Sternocleidomastoid (tissue), 1 donor: ENCODE data around the genes TAF5L and COG2.

GRCh38 chr1:229223391-229224013, 47.4 kb upstream of the RAB4A start:
- PRO-cap: no peak

- PRO-cap: no peak
Observed at GRCh38 chr1:229253186-229253624, 17.7 kb upstream of the RAB4A start.

GRCh38 chr1:229270397-229270901, 462 bp upstream of the RAB4A start:
- PRO-cap: no peak

- PRO-cap: no peak
Observed at GRCh38 chr1:229274766-229275528, 4.0 kb downstream of the RAB4A start.

DNA sequence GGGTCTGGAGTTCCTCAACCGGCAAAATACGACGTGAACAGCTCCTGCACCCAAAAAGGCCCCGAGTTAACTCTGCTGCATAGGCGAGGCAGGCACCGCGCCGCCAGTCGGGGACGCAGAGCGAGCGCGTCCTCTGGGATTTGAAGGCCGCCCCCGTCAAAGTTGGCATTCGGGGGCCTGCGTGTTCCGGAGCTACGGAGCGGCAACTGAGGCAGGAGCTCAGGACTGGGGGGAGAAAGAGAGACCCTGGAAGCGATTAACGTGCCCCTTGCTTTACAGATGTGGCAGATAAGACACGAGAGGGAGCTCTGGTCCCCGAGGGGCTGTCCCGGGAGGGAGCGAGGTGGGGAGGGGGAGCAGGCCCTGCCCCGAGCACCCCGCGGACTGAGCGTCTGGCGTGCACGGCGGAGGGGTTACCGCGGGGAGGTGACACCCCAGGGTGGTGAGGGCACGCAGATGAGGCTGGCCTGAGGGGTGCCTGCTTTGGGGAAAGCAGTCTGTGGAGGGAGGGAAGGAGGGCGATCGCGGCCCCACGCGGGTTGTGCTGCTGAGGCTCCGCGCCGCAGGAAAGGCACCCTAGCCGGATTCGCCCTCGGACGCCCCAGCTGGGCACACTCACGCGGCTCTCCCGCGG, 26.6 kb downstream of the ACTA1 start:
- PRO-cap: no peak

GRCh38 chr1:229525806-229526323, 17.7 kb upstream of the NUP133 start:
- PRO-cap: no peak

DNA sequence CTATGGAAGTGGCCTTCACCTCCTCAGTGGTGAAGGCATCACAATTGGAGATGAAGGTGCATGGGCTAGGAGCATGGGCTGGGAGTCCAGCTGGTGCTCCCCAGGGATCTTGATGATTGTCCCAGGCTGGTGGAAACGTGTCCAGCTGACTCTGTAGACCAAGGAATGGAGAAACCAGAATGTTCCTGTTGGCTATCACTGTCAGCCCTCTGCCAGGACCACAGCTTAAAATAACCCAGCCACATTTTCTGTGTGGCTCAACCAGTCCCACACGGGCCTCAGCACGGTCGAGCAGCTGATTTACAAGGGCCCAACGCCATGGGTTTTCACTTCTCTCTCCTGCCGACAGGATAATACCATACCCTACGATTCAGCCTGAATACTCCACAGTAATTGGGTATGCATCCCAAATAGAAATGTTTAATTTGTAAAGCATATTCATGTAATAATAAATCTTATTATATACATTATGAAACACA, 28.6 kb downstream of the TAF5L start:
- PRO-cap: no peak

DNA sequence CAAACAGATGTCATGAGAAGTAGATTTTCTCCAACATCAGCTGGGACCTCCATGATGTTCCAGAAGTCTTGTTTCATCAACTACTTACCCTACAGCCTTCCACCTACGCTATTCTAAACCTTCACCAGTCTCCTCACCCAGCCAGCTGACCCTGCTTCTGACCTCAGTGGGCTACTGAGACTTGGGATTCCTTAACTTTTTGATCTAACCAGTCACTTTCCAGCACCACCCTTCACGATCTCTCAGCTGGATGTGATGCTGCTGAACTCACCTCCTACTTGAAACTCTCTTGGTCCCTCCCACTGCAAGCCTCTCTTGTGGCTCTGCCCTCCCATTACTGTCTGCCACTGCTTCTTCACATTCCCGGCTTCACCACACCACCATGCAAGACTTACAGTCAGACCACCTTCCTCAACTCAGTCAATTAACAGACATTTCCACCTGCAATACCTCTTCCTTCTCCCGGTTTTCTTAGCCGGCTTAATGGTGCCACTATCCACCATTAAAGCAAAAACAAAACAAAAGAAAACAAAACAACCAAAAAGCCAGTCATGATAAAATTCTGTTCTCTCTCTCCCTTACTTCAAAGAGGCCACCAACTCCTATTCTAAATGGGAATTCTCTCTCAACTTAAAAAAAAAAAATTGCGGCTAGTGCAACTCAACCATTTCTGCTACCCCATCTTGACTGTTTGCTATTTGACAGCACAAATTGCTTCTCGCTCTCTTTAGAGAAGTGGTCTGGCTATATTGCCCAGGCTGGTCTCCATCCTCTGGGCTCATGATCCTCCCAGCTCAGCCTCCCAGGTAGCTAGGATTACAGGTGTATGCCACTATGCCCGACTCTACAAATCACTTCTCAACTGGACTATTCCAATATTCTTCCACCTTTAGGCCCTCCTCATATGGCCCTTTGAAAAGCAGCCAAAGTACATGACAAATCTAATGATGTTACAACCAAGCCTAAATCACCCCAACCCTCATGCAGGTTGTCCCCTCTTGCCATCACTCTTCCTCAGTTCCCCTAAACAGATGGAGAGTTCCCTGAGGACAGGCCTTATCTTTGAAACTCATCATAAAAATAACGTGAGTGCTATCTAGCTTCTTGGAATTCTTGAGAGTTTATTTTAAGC, 6.0 kb downstream of the TAF5L start:
- PRO-cap: no peak

DNA sequence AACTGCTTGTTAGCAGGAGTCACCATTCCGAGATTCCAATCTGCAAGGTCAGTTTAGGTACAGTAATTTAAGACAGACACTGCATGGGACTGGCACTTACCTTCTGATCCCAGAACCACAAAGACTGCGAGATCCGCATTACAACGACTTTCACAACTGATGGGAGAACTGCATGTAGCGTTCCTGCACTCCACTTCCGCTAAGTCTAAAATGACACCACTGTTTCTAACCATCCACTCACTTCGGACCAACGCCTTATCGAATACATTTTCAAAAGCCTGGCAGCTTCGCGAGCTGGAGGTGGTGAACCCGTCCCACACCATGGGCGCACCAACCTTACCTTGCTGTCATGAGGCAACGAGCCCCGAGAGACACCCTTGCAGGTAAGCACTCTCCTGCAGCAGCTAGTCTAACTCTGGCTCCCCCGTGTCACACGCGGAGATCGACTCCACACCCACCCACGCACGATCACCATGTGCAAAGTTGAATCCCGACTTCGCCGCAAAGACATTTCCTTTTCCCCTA, 903 bp downstream of the TAF5L start:
- PRO-cap: no peak

GRCh38 chr1:229625482-229626446, at the start of gene TAF5L:
TAF5L (minus strand) TSS chr1:229626122.
- PRO-cap: bidirectional peak, plus-strand start at chr1:229625760, minus-strand start at chr1:229625674; bidirectional peak, plus-strand start at chr1:229626251, minus-strand start at chr1:229626056

DNA sequence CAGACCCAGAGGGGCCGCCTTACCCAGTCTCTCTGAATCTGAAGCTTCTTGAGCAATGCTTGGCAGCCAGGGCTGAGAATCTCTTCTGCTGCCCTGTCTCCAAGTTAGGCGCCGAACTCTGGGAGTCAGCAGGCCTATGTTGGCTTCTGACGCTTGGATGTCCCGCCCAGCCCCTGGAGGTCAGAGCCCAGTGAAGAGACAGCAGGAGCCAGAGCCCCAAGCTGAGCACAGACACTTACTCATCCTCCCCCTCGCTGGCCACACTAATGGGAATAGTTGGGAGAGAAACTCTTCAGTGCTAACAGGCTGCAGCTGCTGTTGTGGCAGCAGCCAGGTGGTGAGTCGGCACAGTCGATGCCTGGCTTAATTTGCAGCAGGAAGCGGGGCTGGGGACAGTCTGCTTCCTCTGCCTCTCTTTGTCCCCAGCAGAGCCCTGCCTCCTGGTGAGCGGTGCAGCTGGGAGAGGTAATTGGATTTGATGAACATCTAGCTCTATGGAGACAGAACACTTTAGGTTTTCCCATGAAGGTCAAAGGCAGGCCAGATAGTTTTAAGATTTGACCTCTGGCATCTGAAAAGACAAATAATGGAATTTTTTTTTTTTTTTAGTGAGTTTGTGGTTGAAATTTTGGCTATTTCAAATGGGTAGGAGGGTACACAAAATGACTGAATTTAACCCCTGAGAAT, 68.3 kb downstream of the URB2 start:
- PRO-cap: no peak

DNA sequence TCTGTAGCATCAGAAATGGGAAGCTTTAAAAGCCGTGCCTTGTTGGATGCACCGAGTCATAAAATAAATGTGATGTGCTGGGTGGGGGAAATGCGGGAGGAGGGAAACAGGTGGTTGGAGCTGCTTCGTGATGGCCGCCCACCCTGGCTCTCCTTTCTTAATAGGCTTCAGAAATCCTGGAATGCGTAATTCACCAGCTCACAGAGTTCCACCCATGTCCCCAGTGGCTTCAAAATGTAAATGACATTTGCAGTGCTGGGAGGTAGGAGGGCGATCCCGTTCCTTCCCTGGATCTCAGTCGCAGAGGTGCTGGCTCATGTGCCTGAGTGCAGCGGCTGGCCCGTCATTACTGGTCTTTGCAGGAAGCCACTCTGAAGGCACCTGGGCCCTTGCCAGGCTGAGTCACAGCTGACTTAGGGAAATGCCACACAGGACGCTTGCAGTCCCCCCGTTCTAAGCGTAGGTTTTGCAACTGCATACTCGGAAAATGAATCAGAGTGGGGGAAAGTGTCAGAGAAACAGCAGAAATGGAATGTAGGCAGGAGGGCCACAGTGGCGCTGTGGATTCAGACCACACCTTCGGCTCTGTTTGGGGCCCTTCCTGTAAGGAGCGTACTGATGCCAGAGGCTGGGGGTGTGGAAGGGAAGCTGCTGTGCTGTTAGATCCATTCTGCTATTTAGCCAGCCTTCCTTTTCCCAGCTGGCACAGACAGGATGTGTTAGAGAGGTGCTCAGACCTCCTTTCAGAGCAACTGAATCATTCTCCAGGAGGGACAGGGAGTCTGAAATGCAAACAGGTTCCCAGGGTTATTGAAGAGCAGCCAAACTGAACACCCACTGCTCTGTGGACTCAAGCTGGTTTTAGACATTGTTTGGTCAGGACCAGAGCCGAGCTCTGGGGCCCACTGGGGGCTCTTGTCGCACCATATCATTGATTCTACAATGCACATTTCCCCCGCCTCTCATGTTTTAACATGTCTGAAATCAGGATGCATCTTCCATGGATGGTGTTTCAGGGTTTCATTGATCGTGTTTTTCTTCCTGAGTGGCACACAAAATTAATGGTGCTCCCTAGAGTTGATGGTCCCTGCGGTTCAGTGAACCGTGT, 37.8 kb downstream of the GALNT2 start:
- PRO-cap: bidirectional peak, plus-strand start at position 624 of the sequence, minus-strand start at position 348 of the sequence; unidirectional peak, plus-strand start at position 706 of the sequence

DNA sequence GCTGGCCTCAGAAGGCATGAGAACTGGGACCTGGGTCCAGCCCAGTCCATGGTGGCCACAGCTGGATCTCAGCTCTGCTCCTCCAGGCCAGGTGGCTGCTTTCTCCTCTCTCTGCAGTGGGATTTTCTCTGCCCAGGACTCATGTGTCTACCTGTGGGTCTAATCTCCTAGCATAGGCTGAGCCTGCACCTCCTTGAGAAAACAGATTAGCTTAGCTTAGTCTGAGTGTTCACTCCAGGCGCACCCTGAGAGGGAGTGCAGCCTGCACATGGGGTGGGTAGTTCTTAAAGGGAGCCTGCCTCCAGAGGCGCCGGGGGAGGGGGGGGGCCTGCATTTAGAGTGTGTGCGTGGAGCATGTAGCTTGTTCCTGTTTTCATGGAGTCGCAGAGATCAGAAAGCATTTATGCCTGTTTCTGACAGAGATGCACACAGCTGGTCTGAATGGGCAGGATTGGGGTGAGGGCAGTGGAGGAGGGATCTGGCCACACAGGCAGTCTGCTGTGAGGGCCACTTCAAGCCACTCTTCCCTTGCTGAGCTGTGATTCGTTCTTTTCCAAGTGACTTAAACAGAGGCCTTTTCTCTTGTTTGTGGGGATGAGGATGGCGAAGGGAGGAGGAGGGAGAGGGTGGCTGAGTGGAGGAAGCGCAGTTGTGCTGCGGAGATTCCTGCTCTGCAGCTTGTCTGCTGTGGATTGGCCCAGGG, 45.2 kb downstream of the GALNT2 start:
- PRO-cap: no peak

- PRO-cap: no peak
Observed at GRCh38 chr1:230113161-230113814, 46.2 kb downstream of the GALNT2 start.

GRCh38 chr1:230113815-230114657, 47.0 kb downstream of the GALNT2 start:
- PRO-cap: bidirectional peak, plus-strand start at chr1:230113950, minus-strand start at chr1:230113863

DNA sequence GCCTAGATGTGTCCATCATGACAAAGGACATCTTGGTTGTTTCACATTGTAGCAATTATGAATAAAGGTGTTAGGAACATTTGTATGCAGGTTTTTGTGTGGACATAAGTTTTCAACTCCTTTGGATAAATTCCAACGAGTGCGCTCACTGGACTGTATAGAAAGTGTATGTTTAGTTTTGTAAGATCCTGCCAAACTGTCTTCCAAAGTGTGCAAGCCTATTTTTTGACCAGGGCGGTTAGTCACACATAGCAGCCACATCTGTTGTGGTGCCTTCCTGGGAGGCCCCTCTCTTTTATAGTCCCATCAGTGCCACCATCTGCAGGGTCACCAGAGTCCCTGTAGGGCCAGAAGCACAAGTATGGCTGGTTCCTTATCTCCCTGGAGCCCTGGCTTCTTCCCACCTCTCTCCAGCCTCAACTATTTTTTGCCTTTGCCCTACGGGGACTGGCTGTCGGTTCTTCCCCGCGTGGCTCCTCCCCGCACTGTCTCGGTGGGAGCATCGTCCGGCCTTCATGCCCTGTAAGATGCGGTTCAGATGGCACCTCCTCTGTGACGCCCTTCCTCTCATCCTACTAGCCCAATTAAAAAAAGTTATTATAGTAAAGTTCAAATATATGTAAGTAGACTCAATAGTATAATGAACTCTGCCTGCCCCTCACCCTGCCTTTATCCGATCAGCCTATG, 51.3 kb downstream of the GALNT2 start:
- PRO-cap: no peak

GRCh38 chr1:230204611-230205210, 137.7 kb downstream of the GALNT2 start:
- PRO-cap: bidirectional peak, plus-strand start at chr1:230205003, minus-strand start at chr1:230204851

- PRO-cap: no peak
Observed at GRCh38 chr1:230248456-230248923, 177.6 kb downstream of the PGBD5 start.

DNA sequence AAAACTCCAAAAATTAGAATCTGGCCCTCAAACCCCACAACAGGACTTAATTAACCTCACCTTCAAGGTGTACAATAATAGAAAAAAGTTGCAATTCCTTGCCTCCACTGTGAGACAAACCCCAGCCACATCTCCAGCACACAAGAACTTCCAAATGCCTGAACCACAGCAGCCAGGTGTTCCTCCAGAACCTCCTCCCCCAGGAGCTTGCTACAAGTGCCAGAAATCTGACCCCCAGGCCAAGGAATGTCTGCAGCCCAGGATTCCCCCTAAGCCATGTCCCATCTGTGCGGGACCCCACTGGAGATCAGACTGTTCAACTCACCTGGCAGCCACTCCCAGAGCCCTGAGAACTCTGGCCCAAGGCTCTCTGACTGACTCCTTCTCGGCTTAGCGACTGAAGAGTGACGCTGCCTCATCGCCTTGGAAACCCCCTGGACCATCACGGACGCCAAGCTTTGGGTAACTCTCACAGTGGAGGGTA, 38.9 kb upstream of the COG2 start:
- PRO-cap: no peak

DNA sequence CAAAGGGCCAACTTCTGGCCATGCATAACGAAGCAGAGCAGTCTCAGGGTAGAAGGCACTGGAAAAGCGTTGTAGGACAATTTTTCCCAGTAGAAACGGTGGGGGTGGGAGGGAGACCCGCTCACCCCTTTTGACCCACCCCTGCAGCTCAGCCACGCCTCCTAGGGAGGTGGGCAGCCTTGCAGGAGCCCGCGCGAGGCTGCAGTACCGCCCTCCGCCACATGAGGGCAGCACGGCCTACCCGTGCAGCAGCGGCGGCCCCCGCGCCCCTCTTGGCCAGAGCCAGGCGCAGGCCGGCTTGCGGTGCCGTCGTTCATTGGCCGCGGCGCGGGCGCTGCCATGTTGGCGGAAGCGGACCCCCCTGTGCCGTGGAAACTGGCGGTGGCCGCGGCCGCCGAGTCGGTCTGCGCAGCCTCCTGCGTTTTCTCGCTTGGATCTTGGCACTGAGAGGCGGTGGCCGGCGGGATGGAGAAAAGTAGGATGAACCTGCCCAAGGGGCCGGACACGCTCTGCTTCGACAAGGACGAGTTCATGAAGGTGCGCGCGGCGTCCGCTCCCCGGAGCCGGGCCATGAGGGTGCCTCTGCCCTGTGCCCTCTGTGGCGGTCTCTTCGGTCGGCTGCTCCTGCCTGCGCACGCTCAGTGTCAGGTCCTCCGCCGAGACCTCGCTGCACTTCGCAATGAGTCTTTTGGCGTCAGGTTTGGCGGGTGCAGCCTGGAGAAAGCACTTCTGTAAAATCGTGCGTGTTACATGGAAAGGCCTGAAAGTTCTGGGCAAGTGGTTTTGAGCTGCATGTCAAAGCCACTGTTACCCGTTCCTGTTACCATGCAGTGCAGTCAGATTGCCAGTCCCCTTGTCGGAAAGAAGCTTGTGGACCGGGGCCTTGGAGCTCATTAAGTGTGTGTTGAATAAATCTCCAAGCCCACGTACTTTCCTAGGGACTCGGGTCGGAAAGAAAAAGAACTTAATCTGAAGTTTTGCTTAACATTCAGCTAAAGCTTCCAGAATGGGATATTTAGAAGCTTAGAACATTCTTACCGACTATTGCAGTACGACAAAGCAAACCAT, at the start of gene COG2:
TSS of gene COG2 (plus strand) at position 340 of the 1,068 bp plus-strand sequence.
- PRO-cap: unidirectional peak, plus-strand start at position 371 of the sequence; bidirectional peak, plus-strand start at position 605 of the sequence, minus-strand start at position 603 of the sequence